Liver (tissue), 9 donors: ENCODE results near the gene ASIC3.

- PRO-cap, 5 experiments: no peak in any of the 5 experiments
- RAMPAGE, long total RNA, 2 experiments: no peak in any of the 2 experiments
- RRBS: no CpG with 5 or more reads among the region's 14 CpGs
Observed at GRCh38 chr7:150382109-150382644, 3.0 kb downstream of the ZNF775 start.

DNA sequence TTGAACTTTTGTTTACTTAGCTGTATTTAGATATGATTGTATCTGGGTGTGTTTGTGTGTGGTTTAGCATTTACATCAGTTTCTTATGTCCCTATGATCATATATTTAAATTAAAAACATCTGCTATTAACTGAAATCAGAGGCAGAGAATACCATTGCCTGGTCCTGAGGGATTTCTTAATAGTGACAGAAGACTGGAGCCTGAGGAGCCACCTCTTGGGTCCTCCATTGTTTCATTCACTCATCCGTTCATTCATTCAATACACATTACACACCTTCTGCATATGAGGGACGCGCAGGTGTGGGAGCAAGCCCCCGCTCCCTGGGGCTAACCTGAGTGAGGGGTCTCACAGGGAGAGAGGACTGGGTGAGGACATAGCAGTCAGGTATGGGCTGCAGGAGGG lies 4.0 kb downstream of the ZNF775 start:
- PRO-cap, 5 experiments: no peak in any of the 5 experiments
- RAMPAGE, long total RNA, 2 experiments: no peak in any of the 2 experiments
- RRBS: no CpG with 5 or more reads among the region's 4 CpGs

GRCh38 chr7:150406470-150407559 lies 1.3 kb downstream of the ENSG00000284691 start:
- PRO-cap, 5 experiments: peak in 3 of 5 experiments; most common plus-strand start chr7:150407154 (in 1); most common minus-strand start chr7:150406852 (in 1)
- RAMPAGE, long total RNA, 2 experiments: no peak in any of the 2 experiments
- RRBS: no CpG with 5 or more reads among the region's 14 CpGs

GRCh38 chr7:150421044-150421400 lies 15.5 kb downstream of the ENSG00000284691 start:
- PRO-cap, 5 experiments: peak in 1 of 5 experiments; most common minus-strand start chr7:150421178 (in 1)
- RAMPAGE, long total RNA, 2 experiments: no peak in any of the 2 experiments
- RRBS: no CpG with 5 or more reads among the region's 17 CpGs

- PRO-cap, 5 experiments: no peak in any of the 5 experiments
- RAMPAGE, long total RNA, 2 experiments: no peak in any of the 2 experiments
- RRBS: no CpG with 5 or more reads among the region's 2 CpGs
Observed at GRCh38 chr7:150507496-150507816, 7.2 kb upstream of the GIMAP7 start.

DNA sequence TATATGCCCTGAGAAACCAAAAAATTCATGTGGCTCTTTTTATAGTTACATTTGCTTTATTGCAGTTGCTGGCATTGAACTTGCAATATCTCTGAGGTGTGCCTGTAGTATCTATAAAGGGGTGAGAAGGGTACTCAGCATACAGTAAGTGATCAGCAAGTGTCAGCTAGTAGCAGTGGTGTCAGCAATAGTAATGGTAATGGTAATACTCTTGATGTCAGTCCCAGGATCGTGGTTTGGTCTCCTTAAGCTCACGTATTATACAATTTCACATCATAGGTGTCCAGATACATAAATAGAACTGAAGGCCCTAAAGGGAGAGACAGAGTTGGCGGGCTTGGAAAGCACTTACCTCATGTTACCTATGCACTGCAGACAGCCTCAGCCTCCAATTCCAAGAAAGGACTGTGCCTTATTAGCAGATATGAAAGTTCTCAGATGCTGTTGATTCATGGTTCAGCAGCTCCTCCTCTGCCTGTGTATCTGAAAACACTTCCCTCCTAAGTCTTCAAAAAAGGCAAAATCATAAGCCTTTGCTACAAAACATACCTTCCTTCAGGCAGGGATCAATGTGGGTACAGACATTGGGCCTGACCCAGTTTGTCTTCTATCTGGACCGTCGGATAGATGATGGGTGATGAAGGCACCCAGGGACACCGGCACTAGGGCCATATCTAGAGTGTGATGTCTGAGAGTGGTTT lies 6.5 kb upstream of the GIMAP7 start:
- PRO-cap, 5 experiments: no peak in any of the 5 experiments
- RAMPAGE, long total RNA, 2 experiments: no peak in any of the 2 experiments
- RRBS: no CpG with 5 or more reads among the region's 6 CpGs

DNA sequence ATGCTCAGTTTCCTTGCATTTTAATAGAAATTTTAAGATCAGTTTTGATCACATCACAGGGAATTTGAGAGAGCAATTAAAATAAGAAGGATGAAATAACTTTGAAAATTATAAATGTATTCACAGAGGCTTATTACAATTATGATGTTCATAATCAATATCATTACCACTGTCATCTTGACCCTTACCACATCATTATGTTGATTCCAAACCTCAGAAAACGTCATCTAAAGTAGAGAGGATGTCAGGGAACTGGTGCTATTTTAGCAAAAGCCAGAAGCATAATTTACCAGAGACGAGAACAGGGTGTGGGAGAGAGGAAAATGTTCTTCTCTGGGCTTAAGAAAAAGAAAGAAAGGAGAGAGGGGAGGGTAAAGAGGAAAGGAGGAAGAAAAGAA lies 2.1 kb downstream of the GIMAP5 start:
- PRO-cap, 5 experiments: no peak in any of the 5 experiments
- RAMPAGE, long total RNA, 2 experiments: no peak in any of the 2 experiments
- RRBS: no CpG with 5 or more reads among the region's 2 CpGs

- PRO-cap, 5 experiments: no peak in any of the 5 experiments
- RAMPAGE, long total RNA, 2 experiments: no peak in any of the 2 experiments
- RRBS: no CpG with 5 or more reads among the region's 18 CpGs
Observed at GRCh38 chr7:150741927-150743051, 5.1 kb downstream of the GIMAP5 start.

DNA sequence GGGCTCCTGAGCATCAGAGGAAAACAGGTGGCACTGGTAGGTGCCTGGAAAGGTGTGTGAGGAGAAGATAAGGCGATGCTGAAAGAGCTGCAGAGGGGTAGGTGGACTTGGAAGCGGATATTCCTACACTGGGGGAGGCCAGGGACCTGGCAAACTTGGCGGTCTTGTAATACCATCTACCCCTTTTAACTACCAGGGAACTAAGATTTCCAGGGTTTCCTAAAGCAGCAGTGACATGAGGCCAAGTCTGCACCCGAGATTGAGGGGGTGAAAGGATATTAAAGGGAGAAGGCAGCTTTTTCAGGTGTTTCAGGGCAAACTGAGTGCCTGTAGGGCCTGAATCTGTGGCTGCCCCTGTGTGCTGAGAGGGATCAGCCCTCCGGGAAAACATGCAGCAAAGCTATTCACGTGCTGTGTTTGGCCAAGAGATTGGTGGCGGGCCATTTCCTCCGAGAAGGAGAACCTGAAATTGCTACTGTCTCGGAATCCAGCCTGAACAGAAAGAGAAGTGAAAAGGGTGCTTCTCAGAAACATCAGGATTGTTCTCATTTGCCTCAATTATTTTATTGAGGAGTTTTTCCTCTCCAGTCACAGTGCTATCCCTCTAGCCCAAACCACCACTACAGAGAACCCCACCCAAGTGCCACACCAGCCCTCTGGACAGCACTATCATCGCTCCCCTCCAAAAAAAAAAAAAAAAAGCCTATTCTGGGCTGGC lies 15.9 kb downstream of the GIMAP5 start:
- PRO-cap, 5 experiments: no peak in any of the 5 experiments
- RAMPAGE, long total RNA, 2 experiments: no peak in any of the 2 experiments
- RRBS: no CpG with 5 or more reads among the region's 10 CpGs

DNA sequence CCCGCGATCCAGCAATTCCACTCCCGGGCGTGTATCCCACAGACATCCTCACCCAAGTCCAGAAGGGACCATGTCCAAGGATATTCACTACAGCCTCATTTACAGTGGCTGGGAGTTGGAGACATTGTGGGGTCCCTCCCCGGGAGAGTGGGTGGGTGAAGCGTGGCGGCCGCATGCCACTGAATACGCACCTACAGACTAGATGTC lies 10.0 kb downstream of the KCNH2 start:
- PRO-cap, 5 experiments: no peak in any of the 5 experiments
- RAMPAGE, long total RNA, 2 experiments: no peak in any of the 2 experiments
- RRBS: 88% methylated on average over 3 of the region's 9 CpGs

- PRO-cap, 5 experiments: peak in 1 of 5 experiments; most common plus-strand start chr7:151010513 (in 1)
- RAMPAGE, long total RNA, 2 experiments: no peak in any of the 2 experiments
- RRBS: 41% methylated on average over 3 of the region's 20 CpGs
Observed at GRCh38 chr7:151010186-151011293, 13.8 kb downstream of the ATG9B start.

DNA sequence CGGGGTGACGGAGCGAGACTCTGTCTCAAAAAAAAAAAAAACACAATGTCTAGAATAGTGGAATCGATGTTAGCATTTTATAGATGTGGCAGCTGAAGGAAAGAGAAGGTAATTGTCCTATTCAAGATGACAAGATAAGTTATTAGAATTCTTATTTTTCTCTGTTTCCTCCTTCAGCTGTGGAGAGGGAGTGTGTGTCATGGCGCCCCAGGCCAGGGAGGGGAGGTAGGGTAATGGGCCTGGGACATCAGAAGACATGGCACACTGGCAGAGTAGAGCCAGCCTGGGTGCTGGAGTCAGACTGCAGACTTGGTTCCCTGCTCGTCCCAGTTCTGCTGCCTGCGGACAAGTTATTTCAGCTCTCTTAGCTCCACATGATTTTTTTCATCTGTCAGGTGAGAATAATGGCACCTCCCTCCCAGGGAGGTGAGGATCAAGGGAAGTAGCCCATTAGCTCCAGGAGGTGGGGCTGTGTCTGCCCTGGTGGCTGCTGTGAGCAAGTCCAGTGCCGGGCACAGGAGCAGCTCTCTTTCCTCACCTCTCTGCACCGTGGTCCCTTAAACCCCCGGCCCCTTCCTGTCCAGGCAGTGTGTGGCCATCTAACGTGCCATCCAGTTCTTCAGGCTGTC lies 4.5 kb downstream of the ABCB8 start:
- PRO-cap, 5 experiments: no peak in any of the 5 experiments
- RAMPAGE, long total RNA, 2 experiments: no peak in any of the 2 experiments
- RRBS: 84% methylated on average over 2 of the region's 11 CpGs

GRCh38 chr7:151048476-151048757 lies at the start of gene ASIC3:
Gene ASIC3, plus strand, starts transcription at chr7:151048531.
- PRO-cap, 5 experiments: no peak in any of the 5 experiments
- RAMPAGE, long total RNA, 2 experiments: no peak in any of the 2 experiments
- RRBS: no CpG with 5 or more reads among the region's 13 CpGs

- PRO-cap, 5 experiments: peak in 1 of 5 experiments; most common plus-strand start chr7:151059910 (in 1)
- RAMPAGE, long total RNA, 2 experiments: no peak in any of the 2 experiments
- RRBS: 2% methylated on average over 9 of the region's 26 CpGs
Observed at GRCh38 chr7:151059880-151060234, 468 bp downstream of the SLC4A2 start.

GRCh38 chr7:151081789-151082099 lies 1.1 kb upstream of the FASTK start:
- PRO-cap, 5 experiments: no peak in any of the 5 experiments
- RAMPAGE, long total RNA, 2 experiments: no peak in any of the 2 experiments
- RRBS: 17% methylated on average over 2 of the region's 11 CpGs

DNA sequence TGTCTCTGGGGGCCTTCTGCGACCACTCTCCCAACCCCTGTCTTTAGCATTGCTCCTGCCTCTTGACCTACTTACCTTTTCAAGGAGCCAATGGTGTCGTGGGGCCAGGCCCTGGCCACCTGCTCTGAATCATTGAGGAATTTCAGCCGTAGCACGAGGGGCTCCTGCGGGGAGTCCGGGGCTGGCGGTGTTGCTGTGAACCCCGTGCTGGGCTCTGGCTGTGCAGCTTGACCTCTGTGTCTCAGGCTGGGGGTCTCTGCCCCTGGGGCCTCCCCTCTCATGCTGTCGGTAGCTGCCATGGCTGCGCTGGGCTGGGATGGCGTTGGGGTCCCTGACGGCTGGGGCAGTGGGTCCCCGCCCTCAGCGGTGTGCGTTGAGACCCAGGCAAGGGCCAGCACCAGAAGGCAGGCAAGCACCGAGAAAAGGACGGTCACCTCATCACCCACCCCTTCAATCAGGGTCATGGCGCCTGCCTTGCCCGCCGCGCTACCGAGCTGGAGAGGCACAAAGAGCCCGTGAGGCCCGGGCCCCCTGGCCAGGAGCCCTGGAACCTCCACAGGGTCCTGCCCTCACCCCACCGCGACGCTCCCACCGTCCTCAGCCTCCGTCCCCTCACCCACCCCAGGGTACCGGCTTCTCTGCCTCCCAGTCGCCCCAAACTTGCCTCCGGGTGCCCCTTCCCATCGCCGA lies 1.0 kb downstream of the TMUB1 start:
- PRO-cap, 5 experiments: no peak in any of the 5 experiments
- RAMPAGE, long total RNA, 2 experiments: no peak in any of the 2 experiments
- RRBS: 18% methylated on average over 3 of the region's 34 CpGs

- PRO-cap, 5 experiments: no peak in any of the 5 experiments
- RAMPAGE, long total RNA, 2 experiments: no peak in any of the 2 experiments
- RRBS: 51% methylated on average over 5 of the region's 26 CpGs
Observed at GRCh38 chr7:151125146-151125758, 39.0 kb downstream of the AGAP3 start.

DNA sequence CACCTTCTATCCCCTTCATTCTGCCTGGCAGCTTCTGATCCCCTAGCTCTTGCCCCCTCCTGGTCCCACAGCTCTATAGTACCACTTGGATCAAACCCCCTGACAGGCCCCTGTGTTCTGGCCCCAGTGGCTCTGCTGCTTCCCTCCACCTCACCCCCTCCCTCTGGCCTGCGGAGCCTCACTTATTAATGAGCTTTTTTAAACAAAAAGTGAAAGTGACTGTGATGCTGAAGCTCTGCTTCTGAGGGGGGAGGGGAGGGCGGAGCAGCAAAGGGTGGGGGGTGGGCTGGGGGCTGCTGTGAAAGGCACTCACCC lies 5.2 kb downstream of the SMARCD3 start:
- PRO-cap, 5 experiments: peak in 1 of 5 experiments; most common minus-strand start position 160 of the sequence (in 1)
- RAMPAGE, long total RNA, 2 experiments: no peak in any of the 2 experiments
- RRBS: no CpG with 5 or more reads among the region's 2 CpGs

DNA sequence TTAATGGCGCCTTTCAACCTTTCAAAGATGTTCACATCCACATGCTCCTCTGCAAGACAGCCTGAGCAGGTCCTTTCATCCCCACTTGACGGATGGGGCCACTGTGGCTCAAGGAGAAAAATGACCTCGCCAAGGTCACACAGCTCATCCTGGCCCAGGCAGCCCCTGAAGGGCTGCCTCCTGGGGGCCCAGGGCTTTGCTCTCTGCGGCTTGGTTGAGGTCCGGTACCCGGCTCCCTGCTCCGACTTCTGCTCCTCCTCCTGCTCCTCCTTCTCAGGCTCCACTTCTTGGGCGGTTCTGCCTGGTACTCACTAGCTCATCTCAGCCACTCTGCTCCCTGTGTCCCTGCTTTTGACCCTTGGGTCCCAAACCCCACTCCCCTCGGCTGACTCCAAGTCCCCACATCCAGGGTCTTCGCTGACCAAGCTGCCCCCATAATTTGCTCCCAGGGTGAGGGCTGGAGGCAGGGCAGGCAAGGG lies 2.5 kb downstream of the SMARCD3 start:
- PRO-cap, 5 experiments: no peak in any of the 5 experiments
- RAMPAGE, long total RNA, 2 experiments: no peak in any of the 2 experiments
- RRBS: no CpG with 5 or more reads among the region's 10 CpGs

DNA sequence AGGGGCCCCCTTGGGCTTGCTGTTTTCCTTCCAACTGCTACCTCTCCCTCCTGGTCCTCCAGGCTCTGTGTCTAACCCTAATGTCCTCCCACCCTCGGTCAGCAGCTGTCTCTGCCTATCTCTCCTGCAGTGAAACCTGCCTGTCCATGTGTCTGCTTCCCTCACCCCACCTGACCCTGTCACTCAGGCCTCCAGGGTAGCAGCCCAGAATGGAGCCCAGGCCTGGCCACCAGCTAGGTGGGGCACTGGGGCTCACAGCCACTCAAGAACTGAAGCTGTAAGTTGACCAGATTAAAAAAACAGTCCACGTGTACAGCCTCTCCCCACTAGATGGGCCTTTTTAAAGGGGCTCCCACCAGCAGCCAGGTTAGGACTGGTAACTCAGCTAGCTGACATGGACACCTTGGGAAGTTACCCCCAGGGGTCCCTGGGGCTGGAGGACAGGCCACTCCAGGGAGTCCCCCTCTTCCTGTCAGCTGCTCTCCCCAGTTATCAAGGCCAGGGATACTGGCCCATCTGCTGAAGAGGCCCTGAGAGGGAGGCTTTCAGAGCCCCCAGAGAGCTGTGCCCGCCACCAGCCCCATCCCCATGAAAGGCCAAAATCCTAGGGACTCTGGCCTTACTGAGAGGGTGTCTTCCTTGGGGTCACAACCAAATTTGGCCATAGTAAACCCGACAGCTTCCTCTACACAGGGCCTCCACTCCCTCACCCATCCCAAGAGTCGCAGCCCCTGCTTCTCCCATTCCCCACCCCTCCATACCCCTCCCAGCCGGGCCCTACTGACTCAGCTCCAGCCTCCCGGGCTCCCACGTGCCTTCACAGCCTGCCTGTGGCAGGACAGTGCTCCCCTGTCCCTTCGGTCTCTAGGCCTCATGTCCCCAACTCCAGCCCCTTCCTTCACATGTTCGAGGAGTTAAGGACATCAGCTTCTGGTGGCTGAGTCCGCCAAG lies 1.3 kb downstream of the SMARCD3 start:
- PRO-cap, 5 experiments: no peak in any of the 5 experiments
- RAMPAGE, long total RNA, 2 experiments: no peak in any of the 2 experiments
- RRBS: no CpG with 5 or more reads among the region's 11 CpGs